RPMI7951 (cell line): ENCODE results near the genes SVIP and SLC5A12.

DNA sequence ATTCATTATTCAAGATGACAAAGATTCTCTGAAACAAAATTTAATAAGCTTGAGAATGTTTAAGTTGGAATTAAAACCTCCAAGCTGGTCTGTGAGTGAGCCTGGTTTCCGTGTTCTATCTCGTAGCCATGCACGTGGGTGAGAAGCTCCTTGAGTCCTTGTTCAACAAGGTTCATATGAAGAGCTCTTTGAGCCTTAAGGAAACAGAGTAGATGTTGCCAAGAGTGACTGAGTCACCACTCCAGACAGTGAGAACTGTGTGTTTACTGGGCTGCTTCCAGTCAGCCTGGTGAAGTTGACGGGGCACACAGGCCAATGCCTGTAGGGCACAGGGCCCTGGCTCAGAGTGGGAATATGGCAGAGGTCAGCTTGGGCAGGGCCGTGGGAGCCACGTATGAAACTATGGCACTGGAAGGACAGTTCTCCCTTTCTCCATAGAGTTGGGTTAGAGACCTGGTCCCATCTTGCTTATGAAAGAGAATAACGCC is 206.6 kb downstream of the NAV2 start:
- RAMPAGE, long total RNA, result no peak

DNA sequence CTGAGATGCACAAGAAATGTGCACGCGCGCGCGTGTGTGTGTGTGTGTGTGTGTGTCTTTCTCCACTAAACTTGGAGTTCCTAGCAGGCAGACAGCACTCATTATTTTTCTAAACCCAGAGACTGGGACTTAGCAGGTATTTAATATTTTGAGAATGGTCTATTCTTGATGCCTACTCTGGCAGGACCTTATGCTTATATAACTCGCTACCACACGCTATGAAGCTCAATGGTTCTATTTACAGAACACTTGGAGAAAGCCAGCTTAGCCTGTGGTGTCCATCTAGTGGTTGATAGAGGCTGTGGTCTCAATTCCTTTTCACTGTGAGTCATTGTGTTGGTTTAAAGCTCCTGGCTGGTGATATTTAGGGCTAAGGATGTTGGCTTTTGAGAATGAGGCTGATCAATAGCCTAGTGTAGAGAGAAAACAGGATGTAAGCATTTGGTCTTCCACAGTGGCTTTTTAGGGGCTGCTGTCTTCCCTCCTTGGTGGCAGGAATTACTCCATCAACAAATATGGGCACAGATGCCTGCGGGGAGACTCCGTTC is 206.4 kb downstream of the DBX1 start:
- RAMPAGE, long total RNA, result no peak

DNA sequence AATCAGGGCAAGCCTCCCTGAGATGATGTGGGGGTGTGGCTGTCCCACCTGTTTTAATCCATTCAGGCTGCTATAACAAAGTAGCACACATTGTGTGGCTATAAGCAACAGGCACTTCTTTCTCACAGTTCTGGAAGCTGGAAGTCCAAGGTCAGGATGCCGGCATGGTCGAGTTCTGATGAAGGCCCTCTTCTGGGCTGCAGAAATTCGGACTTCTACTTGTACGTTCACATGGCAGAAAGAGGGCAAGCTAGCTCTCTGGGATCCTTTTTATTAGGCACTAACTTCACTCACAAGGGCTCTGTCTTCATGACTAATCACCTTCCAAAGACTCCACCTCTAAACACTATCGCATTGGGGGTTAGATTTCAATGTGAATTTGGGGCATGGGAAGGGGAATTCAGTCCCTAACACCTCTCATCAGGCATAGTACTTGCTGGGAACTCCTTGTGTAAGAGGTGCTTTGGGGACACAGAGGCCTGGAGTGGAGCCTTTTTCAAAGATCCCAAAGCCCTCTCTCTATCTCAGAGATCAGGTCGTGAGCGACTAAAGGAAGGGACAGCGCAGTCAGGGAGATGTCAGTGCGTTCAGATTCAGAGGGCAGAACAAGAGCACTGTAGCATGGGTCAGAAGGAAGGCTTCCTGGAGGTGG is 158.3 kb downstream of the DBX1 start:
- RAMPAGE, long total RNA, result no peak

DNA sequence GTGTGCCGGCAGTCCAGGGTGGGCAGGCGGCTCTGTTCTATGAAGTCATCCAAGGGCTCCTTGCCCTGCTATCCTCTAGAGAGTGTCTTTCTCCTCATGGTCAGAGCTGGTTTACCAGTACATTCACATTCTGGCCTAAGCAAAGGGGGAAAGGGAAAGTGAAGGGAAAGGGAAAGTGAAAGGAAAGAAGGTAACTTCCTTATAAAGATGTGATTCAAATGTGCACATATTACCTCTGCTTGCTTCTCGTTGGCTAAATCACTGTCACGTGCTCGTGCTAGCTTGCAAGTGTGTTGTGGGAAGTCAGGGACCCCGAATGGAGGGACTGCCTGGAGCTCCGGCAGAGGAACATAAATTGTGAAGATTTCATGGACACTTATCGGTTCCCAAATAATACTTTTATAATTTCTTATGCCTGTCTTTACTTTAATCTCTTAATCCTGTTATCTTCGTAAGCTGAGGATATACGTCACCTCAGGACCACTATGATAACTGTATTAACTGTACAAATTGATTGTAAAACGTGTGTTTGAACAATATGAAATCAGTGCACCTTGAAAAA is 2.7 kb upstream of the HTATIP2 start:
- RAMPAGE, long total RNA, result no peak

DNA sequence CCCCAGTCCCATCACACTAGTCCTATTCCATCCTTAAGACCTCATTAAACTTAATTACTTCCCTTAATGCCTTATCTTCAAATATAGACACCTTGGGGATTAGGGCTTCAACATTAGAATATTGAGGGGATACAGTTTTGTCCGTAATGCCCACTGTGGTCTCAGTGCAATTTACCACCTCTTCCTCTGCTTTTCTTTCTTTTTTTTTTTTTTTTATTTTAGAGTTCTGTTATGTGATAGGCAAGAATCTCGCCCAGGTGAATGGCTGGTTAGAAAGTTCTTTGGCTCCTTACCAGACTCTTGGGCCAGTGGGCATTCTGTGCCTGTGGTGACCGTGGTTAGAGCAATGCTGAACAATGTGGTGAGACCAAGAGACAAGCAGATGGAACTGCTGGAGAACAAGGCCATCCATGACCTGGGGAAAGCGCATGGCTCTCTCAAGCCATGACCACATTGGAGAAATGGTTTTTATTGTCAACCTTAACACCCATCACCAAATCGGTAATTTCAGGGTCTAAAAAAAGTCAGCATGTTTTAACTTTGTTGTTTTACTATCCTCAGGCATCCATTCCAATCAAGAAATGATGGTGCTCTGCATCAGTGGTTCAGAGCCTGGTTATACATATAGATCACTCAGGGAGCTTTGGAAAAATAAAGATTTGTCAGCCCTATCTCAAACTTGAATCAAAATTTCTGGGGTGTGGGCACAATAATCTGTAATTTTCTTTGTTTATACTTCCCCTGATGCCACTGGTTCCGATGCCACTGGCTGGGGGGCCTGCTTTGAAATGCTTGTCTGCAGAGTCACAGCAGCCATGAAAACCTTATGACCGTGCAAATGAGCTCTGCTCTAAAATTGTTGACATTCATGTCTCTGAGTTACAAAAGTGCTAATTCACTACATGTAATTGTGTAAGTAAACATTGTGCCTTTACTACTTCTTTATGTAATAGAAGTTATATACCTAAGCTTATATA is 4.5 kb upstream of the PRMT3 start:
- RAMPAGE, long total RNA, result no peak

DNA sequence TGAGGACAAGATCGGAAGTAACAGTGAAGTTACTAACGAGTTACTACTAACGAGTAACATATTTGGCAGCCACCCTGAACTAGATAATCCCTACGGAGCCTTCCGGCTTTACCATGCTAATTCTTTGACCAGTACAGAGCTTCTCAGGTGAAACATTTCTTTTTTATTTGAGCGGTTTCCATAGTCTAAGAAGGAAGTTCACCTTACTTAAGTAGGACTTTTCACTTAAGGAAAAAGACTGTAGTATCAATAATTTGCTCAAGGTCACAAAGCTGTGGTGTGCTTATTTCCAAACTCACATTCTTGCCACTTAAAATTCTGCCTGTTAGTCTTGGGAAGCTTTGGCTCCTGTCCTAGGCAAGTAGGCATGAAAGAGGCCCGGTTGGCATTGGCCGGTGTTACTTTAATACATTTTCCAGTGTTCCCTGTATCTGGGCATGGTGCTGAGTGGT is 1.0 kb downstream of the PRMT3 start:
- RAMPAGE, long total RNA, result no peak

DNA sequence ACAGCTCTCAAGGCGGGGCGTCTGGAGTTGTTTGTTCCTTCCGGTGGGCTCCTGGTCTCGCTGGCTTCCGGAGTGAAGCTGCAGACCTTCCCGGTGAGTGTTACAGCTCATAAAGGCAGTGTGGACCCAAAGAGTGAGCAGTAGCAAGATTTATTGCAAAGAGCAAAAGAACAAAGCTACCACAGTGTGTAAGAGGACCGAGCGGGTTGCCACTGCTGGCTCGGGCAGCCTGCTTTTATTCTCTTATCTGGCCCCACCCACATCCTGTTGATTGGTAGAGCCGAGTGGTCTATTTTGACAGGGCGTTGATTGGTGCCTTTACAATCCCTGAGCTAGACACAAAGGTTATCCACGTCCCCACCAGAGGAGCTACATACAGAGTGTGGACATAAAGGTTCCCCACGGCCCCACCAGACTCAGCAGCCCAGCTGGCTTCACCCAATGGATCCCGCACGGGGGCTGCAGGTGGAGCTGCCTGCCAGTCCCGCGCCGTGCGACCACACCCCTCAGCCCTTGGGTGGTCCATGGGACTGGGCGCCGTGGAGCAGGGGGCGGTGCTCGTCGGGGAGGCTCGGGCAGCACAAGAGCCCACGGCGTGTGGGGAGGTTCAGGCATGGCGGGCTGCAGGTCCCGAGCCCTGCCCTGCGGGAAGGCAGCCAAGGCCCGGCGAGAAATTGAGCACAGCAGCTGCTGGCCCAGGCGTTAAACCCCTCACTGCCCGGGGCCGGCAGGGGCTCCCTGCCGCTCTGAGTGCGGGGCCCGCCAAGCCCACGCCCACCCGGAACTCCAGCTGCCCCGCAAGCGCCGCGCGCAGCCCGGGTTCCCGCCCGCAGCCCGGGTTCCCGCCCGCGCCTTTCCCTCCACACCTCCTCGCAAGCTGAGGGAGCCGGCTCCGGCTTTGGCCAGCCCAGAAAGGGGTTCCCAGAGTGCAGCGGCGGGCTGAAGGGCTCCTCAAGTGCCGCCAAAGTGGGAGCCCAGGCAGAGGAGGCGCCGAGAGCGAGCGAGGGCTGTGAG is 439.9 kb upstream of the ANO5 start:
- RAMPAGE, long total RNA, result no peak

GRCh38 chr11:22829105-22830362 is at the start of gene SVIP:
TSS of gene SVIP (minus strand) at chr11:22829801.
- RAMPAGE, long total RNA, result start-site peak on the minus strand at chr11:22829804-22829837, 83 and 34 reads in 2 replicates

- RAMPAGE, long total RNA, result no peak
Measured at GRCh38 chr11:24734744-24735295, 238.0 kb downstream of the LUZP2 start.

DNA sequence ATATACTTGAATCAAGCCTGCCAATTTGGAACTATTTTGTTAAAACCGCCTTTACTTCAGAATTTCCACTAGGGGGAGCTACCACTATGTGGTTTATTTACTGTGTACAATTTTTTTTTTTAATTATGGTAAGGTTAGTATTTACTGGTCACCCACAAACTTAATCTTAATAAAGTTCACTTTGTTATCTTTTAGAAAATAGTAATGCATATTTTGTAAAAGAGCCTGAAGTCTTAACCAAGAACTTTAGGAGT is 47.0 kb upstream of the ANO3 start:
- RAMPAGE, long total RNA, result no peak

- RAMPAGE, long total RNA, result no peak
Measured at GRCh38 chr11:26575886-26576232, 3.8 kb upstream of the MUC15 start.

GRCh38 chr11:26721819-26722383 is at the start of gene SLC5A12:
TSS of gene SLC5A12 (minus strand) at chr11:26722060.
- RAMPAGE, long total RNA, result no peak

- RAMPAGE, long total RNA, result no peak
Measured at GRCh38 chr11:26847412-26848135, 125.7 kb upstream of the SLC5A12 start.

GRCh38 chr11:27201783-27202459 is 161.1 kb downstream of the CCDC34 start:
- RAMPAGE, long total RNA, result no peak

DNA sequence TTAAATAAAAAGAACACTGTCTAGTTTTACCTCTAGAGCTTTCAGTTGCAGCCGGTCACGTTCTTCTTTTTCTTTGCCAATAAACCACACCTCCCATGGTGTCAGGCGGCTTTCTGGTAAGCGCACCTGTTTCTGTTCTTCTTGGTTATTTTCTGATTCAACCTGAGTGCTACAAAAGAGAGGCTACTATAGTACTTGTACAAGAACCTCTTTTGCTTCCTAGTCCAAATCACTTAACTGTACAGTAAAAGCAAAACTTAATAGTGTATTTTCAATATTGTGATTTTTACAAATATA is 5.7 kb downstream of the CCDC34 start:
- RAMPAGE, long total RNA, result no peak

GRCh38 chr11:27402759-27403217 is 39.8 kb upstream of the CCDC34 start:
- RAMPAGE, long total RNA, result no peak

- RAMPAGE, long total RNA, result no peak
Measured at GRCh38 chr11:27460159-27460954, 12.2 kb downstream of the LGR4 start.

GRCh38 chr11:27634215-27634766 is 66.0 kb downstream of the BDNF start:
- RAMPAGE, long total RNA, result no peak

GRCh38 chr11:28157754-28158174 is 49.6 kb downstream of the METTL15 start:
- RAMPAGE, long total RNA, result no peak

- RAMPAGE, long total RNA, result no peak
Measured at GRCh38 chr11:28701933-28702936, 594.0 kb downstream of the METTL15 start.